ENCODE measurements around a stretch of chr7.

GRCh38 chr7:31318410-31318865 lies 22.1 kb downstream of the NEUROD6 start:
- PRO-cap: bidirectional peak, plus-strand start at chr7:31318640, minus-strand start at chr7:31318547; unidirectional peak, plus-strand start at chr7:31318640

DNA sequence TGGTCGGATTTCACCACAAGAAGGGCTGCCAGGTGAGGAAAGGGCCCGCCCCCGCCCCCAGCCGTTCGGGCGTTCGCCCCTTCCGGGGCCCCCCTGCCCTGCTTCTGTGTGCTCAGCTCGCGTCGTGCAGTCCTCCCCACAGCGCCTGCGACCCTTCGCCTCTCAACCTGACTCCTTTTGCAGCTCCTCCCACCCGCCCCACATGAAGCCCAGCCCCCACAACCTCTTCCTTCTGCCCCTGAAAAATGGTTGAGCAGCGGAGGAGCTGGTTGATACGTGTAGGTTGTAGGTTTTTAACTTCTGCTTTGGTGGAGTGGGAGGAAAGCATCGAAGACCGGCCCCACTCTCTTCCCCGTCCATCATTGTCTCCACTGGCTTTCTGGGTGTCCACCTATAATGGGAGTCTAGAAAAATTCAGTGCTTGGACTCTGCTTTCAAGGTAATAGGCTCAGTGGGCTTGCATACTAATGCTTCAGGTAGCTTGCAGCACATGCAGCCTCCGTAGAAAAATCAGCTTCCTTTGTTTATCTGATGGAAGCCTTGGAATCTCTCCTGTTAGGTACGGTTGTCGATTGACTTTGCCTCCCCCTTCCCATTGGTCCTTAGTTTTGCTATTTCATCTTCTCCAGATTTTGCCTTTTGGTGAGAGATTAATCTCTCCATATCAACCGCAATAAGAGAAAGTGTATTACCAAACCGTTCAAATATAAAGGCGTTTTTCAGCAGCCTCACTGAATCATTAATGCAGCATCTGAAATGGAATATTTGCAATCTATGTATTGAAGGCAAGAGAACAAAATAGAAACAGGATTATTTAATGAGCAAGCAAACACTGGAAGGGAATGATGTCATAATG lies 710 bp downstream of the AVL9 start:
- PRO-cap: bidirectional peak, plus-strand start at position 241 of the sequence, minus-strand start at position 143 of the sequence

- PRO-cap: no peak
Measured at GRCh38 chr7:32586117-32586706, 90.9 kb downstream of the AVL9 start.

GRCh38 chr7:32657904-32658354 lies 162.6 kb downstream of the AVL9 start:
- PRO-cap: no peak

DNA sequence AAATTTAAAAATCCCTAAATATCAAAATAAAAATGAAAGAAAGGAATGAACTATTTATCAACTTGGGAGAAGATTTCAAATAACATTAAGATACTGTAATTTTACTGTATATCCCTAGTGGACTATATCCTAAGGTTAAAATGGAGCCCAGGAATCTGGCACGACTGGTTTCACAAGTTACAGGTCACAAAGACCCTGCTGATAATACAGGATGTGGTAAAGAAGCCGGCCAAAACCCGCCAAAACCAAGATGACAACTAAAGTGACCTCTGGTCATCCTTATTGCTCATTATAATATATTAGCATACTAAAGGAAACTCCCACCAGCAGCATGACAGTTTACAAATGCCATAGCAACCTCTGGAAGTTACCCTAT lies 185.3 kb downstream of the AVL9 start:
- PRO-cap: no peak

- PRO-cap: no peak
Measured at GRCh38 chr7:32688201-32688606, 192.9 kb downstream of the AVL9 start.

DNA sequence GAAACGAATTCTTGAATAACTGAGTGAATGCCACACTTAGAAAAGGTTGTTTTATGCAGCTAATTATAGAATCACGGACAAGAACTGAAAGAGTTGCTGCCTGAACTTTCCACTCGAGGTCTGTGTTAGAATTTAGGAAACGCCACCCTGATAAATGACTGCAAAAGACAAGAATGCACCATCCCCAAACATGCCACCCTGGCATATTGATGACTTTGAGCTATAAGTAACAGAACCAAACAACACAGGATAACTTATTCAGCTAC lies 1.1 kb downstream of the RP9 start:
- PRO-cap: no peak

GRCh38 chr7:33554672-33555185 lies 350.6 kb upstream of the BMPER start:
- PRO-cap: no peak

DNA sequence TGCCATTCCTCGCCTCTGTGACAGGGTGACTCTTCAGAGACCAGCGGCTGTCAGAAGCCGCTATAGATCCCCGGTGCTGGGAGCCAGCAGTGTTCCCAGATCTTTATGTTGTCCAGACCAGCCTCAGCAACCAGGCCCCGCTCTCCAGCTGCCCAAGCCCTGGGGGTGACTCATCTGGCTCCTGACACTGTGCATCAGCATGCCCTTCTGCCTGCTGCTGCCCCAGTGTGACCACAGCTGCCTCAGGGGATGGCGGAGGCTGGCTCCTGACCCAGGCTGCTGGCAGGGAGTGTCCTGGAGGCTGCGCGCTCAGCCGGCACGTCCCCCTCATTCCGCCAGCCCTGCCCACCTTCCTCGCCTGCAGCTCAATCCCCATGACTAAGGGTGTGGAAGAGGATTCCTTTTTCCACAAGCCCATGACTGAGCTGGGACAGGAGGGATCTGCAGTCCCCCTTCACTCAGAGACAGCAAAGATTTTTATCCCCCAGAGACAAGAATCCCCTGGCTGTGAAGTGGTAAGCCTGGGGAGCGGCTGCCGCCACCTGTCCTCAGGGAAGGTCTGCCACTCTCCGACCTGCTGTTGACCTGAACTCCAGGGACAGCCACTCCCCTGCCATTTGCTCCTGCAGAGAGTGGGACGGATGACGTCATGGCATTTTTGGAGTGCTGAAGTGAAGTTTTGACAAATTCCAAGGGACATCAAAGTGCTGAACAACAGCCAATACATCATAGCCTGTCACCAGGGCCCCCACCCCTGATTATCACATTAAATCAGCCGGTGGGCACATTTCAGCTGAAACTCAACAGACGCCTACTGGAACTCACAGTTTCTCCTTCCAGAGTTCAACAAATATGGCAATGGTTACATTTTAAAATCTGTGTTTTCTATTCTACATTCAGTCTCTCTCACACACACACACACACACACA lies 182.7 kb upstream of the BMPER start:
- PRO-cap: no peak

DNA sequence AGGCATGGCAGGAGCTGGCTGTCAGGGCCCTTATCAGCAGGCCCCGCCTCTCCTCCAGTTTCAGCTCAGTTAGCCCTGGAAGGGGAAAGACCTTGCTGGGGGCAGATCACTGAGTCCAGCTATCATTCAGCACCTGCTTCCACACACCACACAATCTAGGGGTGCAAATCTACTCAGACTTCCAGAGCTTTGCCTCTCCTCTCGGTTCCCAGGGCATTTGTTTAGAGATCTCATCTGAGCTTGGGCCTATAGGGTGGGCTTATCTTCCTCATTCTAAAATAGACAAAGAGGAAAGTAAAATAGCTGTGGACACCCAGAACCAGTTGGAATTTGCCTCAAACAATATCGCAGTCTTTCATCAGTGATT lies 131.1 kb downstream of the BMPER start:
- PRO-cap: unidirectional peak, plus-strand start at position 104 of the sequence

- PRO-cap: no peak
Measured at GRCh38 chr7:34152755-34153306, 247.5 kb downstream of the BMPER start.

GRCh38 chr7:34966048-34966587 lies 71.2 kb downstream of the DPY19L1 start:
- PRO-cap: no peak

GRCh38 chr7:35768493-35768747 lies 32.4 kb upstream of the SEPTIN7 start:
- PRO-cap: no peak

DNA sequence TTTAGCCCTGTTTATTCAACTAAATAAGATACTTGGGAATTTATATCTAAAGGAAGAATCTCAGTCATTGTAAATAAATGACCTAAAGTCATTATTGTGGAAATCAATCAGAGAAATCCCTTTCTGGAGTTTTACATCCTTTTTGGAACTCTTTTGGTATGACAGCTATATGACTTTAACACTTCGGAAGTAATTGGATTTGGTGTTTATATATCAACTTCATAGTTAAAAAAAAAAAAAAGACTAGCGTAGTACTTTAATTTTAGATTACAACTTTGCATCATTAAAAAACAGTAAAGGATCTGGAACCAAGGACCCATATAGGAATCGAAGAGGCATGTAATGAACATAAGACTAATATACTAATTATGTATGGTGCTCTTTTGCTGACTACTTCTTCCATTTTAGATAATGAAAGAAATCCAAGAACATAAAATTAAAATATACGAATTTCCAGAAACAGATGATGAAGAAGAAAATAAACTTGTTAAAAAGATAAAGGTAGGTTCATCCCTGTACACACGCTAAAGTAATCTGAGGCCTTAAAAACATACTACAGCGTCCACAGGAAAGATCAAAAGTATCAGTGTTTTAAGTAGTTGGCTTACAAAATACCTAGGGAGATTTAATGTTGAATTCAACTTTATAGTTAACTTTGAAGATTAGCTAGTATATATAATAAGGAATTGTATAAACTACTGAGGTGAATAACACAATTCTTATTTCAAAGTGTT lies 81.4 kb downstream of the SEPTIN7 start:
- PRO-cap: no peak

GRCh38 chr7:35971290-35971895 lies 170.5 kb downstream of the SEPTIN7 start:
- PRO-cap: no peak

DNA sequence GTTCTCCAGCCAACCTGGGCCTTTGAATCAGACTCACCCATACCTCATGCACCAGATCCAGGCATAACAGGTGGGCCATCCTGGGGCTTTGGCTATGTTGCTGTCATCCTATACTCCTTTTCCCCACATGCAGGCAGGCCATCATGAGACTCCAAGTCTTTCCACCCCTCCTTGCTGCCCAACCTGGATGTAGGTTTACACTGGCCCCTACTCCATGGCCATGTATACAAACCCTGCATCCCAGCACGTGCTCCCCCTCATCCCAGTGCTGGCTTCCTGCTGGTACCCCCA lies 171.5 kb upstream of the EEPD1 start:
- PRO-cap: unidirectional peak, minus-strand start at position 94 of the sequence

GRCh38 chr7:36047943-36048307 lies 105.1 kb upstream of the EEPD1 start:
- PRO-cap: no peak

GRCh38 chr7:36279193-36280201 lies 87.5 kb downstream of the MATCAP2 start:
- PRO-cap: no peak

GRCh38 chr7:36286089-36286656 lies 80.9 kb downstream of the MATCAP2 start:
- PRO-cap: no peak

- PRO-cap: bidirectional peak, plus-strand start at chr7:36971759, minus-strand start at chr7:36971586
Measured at GRCh38 chr7:36971402-36971967, 247.2 kb upstream of the AOAH start.